REH cell (cell line): Measurements from ENCODE around the gene CSH1.

- PRO-cap, result bidirectional peak, plus-strand start at chr17:63476637, minus-strand start at chr17:63476660
These were observed 728 bp upstream of the ACE start for GRCh38 chr17:63475913-63476752.

GRCh38 chr17:63607706-63608046 lies 7.0 kb downstream of the TACO1 start:
- PRO-cap, result no peak

GRCh38 chr17:63707252-63707762 lies 7.4 kb upstream of the LIMD2 start:
- PRO-cap, result no peak

GRCh38 chr17:63774908-63775804 lies 1.2 kb downstream of the DDX42 start:
- PRO-cap, result no peak

GRCh38 chr17:63824537-63825320 lies 2.5 kb upstream of the PSMC5 start:
- PRO-cap, result no peak

GRCh38 chr17:63831202-63832345 lies 4.1 kb upstream of the FTSJ3 start:
- PRO-cap, result no peak

DNA sequence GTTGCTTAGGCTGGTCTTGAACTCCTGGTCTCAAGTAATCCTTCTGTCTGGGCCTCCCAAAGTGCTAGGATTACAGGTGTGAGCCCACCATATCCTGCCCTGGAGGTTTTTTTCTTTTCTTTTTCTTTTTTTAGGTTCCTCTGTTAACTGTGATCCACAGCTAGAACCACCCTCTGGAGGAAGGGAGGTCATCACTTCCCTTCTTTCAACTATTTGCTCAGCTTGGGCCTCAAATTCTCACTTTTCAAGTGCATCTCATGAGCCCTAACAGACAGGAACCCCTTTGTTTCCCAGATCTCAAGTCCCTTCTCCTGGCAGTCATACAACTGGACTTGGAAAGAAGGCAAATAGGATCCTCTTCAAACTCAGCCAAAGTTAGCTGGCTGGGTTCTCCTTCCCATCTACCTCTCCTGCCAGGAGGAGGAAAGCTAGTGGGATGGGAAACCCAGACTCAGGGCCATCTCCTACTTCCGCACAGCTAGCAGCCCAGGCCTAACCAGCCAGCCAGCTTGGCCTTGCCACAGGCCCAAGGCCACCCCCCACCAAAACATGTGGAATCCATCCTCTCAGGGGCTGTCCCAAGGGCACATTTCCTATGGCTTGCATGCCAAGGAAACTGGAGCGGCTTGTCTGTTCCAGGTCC lies 2.0 kb downstream of the SMARCD2 start:
- PRO-cap, result unidirectional peak, plus-strand start at position 240 of the sequence

GRCh38 chr17:63896348-63896869 lies at the start of gene CSH1:
Gene CSH1 (minus strand): TSS chr17:63896574.
- PRO-cap, result no peak

DNA sequence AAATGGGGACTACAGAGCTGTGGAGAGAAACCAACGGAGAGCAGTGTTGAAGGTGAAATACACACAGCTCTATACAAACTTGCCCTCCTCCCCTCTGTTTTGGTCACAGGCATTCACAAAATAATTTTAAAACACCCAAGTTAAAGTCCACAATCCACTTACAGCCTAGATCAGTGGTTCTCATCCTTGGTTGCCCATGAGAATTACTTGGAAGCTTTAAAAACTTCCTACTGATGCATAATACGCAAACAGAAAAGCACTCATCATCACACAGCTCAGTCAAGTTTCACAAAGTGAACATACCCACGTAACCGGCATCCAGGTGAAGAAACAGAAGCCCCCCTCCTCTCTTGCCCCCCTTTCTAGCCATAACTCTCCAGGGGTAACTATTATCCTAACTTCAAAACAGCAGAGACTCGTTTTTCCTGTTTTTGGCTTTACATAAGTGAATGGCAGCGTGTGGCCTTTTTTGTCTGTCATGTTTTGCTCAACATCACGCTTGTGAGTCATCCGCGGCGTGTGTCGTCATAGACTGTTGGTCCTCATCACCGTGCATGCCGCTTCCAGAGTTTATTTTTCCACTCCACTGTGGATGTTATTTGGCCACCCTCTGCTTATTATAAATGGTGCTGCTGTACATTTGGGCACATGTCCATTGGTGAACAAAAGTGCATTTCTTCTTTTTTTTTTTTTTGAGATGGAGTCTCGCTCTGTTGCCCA lies 52.7 kb downstream of the ERN1 start:
- PRO-cap, result no peak

- PRO-cap, result no peak
These were observed 44.2 kb downstream of the ERN1 start for GRCh38 chr17:64085346-64086505.

GRCh38 chr17:64230493-64231674 lies 32.2 kb downstream of the TEX2 start:
- PRO-cap, result no peak

GRCh38 chr17:64413408-64414029 lies 22.9 kb upstream of the PECAM1 start:
- PRO-cap, result no peak

DNA sequence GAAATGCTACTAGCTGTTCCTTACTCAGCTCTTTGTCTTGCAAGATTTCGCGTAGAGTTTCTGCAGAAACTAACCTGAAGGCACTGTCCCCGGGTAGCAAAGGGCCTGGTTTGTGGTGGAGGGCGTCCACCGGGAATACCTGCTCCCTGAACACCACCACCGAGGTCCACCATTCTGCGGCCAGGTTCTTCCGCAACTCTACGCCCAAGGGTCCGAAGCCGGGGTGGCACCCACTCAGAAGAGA lies 474 bp downstream of the POLG2 start:
- PRO-cap, result no peak

- PRO-cap, result no peak
These were observed 2.1 kb upstream of the POLG2 start for GRCh38 chr17:64498686-64499671.

GRCh38 chr17:64501241-64502137 lies 4.6 kb downstream of the DDX5 start:
- PRO-cap, result no peak

GRCh38 chr17:64530431-64531345 lies 23.9 kb downstream of the CEP95 start:
- PRO-cap, result no peak

DNA sequence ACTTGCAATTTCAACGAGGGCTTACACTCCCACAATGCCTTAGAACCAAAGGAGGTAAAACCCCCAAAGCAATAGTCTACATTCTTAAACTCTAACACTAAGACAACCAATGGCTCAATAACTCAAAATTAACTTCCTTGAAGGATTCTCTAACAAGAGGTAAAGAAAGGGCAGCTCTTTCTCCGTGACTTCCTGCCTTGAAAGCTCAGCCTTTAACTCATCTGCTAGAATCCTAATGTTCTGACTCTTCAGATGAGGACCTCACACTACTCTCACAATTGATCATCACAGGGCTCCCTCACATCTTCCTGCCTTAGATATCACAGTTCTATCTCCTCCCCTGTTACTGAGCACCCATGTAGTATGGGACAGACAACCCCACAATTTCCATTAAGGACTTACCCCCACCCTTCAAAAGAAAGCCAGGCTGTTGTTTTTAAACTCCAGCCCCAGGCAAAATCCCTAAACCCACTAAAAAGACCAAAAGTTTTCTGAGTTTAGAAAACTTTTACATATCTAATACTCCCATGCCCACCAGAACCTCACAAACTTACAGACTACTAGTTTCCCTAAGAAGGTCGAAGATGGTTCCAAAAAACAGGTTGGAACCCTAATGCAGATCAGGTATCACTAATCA lies 33.4 kb downstream of the SMURF2 start:
- PRO-cap, result no peak

- PRO-cap, result no peak
These were observed 20.7 kb downstream of the SMURF2 start for GRCh38 chr17:64641293-64641881.

DNA sequence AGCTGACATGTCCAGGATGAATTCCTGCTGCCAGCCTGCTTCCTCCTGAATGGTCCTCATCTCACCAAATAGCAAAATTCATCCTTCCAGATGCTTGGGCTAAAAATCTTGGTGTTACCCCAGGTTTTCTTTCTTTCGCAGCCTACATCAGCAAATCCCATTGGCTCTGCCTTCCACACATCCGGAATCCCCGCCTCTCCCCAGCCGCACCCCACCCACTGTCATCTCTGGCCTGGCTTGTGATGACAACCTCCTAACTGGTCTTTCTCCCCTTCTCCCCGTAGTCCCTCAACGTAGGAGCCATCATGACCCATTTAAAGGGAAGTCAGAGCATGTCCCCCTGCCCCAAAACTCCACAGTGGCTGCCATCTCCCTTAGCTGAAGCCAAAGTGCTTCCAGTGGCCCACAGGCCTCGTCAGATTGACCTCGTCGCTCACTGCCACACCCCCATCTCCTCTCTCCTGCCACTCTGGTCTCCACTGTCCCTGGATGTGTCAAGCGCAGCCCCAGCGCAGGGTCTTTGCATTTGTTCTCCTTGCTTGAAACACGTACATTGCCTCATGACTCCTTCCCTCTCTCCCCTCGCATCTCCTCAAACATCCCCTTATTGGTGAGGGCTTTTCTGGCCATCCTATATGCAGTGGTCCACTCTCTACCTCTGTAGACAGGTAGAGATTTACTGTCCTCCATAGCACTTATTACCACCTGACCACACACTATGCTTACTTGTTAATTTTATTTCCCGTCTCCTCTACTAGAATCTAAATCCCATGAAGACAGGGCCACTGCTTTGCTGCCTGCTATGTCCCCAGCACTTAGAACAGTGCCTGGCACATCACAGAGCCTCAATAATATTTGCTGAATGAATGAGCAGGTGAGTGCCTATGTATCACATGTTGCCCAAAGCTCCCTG lies 116.9 kb downstream of the LRRC37A3 start:
- PRO-cap, result no peak

DNA sequence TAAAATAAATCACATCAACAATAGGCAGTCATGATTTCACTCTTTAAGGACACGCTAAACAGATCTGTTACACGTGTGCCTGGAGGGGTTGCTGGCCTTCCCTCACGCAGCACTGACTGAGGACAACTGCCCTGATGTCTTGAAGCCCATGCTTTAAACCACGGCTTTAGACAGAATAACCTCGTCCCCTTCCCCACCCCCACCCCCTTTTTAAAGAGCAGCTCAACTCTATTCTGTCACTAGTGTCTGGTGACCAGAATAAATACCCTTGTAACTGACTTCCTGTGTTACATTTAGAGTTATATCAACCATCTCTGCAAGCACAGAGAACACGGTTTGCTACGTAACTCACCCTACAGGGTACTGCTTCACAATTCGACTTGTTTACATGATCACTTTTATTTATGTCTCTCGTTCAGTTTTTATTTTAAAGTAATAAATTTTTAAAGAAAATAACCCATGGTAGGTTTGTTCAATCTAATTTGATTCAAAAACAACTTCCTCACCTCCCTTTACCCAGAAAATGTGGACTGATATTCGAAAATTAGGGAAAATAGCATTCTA lies 50.7 kb upstream of the LRRC37A3 start:
- PRO-cap, result unidirectional peak, plus-strand start at position 57 of the sequence; bidirectional peak, plus-strand start at position 290 of the sequence, minus-strand start at position 155 of the sequence